ENCODE results near the gene SUCLG2.

DNA sequence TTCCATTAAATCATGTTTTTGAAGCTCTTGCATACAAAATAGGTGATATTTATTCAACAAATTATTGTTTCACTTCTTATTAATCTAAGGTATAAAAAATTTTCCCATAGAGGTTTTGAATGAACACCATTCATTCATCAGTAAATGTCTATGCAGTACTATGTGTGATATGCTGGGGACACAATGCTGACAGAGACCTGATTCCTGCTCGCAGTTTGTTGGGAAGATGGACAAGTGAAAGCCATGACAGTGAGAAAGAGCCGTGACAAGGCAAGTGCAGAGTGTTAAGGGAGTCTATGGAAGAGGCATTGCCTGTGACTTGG, 337.9 kb upstream of the ADAMTS9 start:
- CAGE, long polyA plus RNA = no peak
- RRBS = no CpG with 5 or more reads among the region's 2 CpGs

- CAGE, long polyA plus RNA = no peak
- RRBS = no CpG with 5 or more reads among the region's 7 CpGs
Measured at GRCh38 chr3:65401373-65401945, 637.3 kb downstream of the MAGI1 start.

DNA sequence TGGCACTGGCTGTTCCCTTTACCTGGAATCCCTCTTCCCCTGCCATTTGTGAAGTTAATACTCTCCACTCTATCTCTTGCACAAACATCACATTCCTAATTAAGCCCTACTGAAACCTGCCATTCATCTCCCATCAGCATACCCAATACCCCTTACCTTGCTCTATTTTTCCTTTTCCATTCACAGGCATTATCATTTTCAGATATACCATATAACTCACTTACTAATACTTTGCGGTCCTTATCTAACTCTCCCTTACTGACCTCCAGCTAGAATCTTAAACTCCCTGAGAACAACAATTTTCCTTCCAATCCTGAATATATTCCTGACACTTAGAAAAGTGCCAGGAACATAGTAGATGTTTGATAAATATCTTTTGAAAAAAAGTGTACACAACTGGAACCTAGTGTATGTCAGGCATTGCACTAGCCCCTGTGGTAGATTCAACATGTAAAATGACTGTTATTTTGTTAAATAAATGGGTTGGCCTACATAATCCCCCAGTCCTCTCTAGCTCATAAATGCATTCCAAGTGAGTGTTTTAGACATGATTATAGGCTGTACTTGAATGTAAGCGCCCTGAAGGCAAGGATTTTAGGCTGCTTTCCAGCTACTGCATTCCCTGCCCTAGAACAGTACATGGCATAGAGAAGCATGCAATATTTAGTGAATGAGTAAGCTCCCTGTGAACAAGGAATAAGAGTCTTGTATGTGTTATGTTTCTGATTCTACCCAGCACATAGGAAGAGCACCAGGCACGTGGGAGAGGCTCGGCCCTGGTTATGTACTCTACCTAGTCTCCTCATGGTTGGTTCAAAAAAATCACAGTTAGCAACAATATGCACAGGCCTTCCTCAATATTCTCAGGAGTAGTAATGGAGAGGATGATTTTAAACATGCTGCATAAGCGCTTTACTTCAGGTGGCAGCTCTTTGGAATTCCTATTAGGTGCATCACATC, 456.9 kb downstream of the MAGI1 start:
- CAGE, long polyA plus RNA = no peak
- RRBS = no CpG with 5 or more reads among the region's 5 CpGs

DNA sequence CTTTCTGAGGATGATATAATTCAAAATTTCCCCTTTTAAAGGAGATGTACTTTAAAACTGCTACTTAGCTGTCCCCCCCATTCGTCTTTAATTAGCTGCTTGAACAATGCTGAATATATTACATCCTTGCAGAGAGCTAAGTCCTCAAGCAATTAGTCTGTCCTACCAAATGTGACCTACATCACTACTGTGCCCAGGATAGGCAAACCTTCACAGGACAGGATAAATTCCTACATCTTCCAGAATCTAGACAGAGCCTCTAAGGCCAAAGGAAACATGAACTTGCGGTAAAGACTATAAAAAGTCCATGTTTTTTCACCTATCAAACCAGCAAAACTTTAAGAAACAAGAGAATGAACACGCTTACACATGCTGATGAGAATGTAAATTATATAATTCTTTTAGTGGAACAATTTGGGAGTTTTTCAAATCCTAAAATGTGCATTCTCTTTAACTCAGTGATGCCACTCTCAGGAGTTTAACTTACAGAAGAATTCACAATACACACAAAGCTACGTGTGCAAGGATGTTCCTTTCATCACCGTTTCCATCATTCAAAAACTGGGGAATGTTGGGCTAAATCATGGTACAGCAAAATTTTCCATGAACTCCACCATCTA, 448.1 kb downstream of the MAGI1 start:
- CAGE, long polyA plus RNA = no peak
- RRBS = no CpG with 5 or more reads among the region's 5 CpGs

- CAGE, long polyA plus RNA = no peak
- RRBS = no CpG with 5 or more reads among the region's 5 CpGs
Measured at GRCh38 chr3:65607939-65608315, 430.8 kb downstream of the MAGI1 start.

- CAGE, long polyA plus RNA = no peak
- RRBS = no CpG with 5 or more reads among the region's 8 CpGs
Measured at GRCh38 chr3:65776204-65777234, 262.2 kb downstream of the MAGI1 start.

GRCh38 chr3:65803849-65804485, 234.8 kb downstream of the MAGI1 start:
- CAGE, long polyA plus RNA = no peak
- RRBS = no CpG with 5 or more reads among the region's 3 CpGs

DNA sequence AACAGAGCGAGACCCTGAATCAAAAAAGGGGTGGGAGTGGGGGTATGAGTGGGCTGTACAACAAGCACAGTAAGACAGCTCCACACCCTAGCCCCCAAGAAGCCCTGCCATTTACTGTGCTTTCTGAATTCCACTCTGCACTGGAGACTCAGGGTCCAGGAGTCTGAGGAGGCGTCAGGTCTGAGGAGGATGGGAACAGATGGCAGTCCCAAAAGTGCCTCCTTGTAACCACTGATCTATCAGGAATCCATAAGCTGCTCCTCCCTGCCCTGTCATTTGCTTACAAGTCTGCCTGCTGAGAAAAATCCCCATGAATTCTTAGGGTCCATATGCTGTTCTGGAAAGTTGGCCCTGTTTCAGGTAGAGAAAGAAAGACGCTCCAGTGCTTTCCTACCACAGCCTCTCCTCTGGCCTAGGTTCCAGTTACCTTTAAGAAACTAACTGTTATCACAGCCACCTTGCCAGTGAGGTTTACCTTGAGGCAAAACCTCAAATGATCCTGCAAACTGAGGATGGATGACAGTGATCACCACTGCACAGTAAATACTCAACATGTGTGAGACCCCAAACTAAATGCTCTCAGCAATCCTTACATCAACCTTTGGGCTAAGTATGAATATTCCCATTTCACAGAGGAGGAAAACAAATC, 170.9 kb downstream of the MAGI1 start:
- CAGE, long polyA plus RNA = no peak
- RRBS = no CpG with 5 or more reads among the region's 3 CpGs

DNA sequence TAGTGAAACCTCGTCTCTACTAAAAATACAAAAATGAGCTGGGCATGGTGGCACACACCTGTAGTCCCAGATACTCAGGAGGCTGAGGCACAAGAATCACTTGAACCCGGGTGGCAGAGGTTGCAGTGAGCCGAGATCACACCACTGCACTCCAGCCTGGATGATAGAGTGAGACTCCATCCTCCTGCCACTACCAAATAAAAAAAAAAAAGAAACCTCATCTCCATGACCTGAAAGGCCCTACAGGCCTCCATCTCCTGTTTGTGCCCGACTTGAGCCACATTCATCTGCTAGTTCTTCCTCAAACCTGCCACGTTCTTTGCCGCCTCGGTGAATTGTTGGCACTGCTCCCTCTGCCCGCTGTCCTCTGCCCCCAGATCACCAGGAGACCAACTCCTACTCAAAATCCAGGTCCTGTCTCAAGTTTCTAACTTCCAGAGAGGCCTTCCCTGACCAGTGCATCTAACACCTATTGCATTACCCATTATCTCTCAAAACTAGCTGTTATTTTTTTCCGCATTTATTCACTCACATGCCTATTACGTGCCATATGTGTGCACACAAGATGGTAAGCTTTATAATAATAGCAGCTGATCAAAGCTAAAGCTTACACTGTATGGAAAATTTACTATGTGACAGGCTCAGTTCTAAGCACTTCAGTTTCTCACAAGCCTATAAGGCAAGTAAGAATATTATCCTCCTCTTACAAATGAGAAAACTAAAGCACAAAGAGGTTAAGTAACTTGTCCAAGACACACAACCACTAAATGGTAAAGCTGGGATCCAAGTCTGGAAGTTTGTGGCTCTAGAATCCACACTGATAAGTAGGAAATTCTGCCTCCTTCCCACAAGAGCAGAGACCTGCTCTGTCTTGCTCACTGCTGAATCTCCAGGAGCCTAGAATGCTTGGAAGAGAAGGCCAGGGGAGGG, 60.9 kb downstream of the MAGI1 start:
- CAGE, long polyA plus RNA = no peak
- RRBS = no CpG with 5 or more reads among the region's 10 CpGs

GRCh38 chr3:65996446-65996975, 42.2 kb downstream of the MAGI1 start:
- CAGE, long polyA plus RNA = no peak
- RRBS = 79% methylated on average over 3 of the region's 13 CpGs

DNA sequence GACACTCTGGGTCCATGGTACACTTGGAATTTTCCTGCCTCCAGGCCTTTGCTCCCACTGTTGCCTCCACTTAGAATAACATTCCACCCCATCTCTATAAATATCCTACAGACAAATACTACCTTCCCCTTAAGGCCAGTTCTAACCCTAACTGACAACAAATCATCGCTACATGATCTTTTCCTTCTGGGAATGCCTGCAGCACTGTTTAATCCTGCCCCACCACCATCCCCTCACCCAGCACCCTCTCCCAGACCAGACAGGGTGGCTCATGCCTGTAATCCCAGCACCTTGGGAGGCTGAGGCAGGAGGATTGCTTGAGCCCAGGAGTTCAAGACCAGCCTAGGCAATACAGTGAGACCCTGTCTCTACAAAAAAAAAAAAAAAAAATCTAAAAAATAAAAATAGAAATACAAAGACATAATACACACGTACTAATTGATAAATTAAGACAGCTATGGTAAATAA, 23.9 kb downstream of the MAGI1 start:
- CAGE, long polyA plus RNA = no peak
- RRBS = no CpG with 5 or more reads among the region's 2 CpGs

DNA sequence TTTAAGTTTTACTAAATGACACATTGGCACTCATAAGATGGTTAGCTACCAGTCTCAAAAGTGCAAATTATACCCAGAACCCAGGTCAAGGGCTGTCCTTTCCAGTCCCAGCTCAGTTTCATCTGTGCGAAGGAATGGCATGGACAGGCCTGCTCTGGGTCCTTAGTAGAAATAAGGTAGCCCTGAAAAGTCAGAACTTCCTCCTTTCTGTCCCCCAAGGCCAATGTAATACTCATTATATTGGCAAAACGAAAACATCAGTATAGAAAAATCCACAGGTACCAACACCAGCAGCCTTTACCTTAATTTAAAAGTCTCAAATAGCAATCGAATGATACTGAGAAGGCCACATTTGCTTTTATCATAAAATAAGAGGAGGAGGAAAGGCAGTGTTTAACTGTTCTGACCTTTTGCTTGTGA, 121.7 kb downstream of the LRIG1 start:
- CAGE, long polyA plus RNA = no peak
- RRBS = no CpG with 5 or more reads among the region's 3 CpGs

DNA sequence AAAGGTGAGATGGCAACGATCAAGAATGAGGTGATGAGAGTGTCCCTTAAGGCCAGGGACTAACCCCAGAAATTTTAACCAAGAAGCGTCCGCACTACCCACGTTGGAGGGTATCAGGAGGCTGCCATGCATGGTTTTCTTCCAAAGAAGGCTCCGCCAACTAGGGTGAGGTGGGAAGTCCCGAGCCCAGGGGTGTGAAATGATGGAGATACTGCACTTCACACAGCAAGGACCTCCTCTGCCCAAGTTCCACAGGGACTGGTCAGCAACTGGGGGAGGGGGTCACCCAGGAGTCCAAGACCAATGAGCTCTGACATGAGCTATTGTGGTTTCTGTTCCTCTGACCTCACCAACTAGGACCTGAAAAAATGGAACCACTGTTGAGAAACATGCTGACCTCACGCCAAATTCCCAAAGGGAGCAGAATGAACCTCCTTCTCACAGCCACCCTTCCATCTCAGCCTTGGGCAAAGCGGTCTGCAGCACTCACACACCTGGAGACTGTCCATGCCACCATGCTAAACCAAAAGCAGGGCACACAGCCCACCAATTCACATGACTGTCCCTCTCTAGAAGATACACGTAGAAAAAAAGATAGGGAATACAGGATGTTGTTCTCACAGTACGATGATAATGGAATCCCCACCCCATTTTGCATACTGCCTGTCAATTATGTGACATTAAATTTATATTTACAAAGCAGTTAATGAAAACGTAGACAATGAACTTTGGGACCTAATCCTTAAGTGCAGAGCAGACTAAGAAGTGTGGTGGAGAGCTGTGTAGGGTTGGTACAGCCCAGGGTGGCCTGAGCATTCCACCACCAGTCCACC, 69.3 kb downstream of the LRIG1 start:
- CAGE, long polyA plus RNA = no peak
- RRBS = no CpG with 5 or more reads among the region's 11 CpGs

DNA sequence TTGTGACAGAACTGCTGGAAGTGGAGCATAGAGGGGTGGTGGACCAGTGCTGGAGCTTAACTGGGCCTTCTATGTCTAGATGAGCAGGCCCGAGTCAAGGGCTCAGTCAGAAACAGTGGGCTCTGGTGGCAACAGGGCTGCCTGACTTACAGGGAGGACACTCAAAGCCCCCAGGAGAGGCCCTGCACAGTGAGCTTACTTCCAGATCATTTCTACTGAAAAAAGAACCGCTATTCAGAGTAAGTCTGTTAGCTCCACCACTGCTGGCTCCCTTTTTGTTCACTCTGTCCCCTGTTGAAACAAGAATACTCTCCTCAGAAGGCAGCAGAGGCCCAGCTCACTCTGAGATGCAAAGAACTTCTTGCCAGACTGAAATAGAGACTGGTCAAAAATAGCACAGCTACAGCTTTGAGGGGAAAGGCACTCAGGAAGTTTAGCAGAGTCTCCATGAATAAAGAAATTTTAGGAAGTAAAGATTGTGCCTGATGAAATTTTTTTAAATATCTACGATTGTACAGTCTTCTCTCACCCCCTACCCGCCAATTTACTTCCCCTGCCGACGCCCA, 46.8 kb downstream of the LRIG1 start:
- CAGE, long polyA plus RNA = no peak
- RRBS = no CpG with 5 or more reads among the region's 6 CpGs

- CAGE, long polyA plus RNA = no peak
- RRBS = no CpG with 5 or more reads among the region's 3 CpGs
Measured at GRCh38 chr3:66809656-66810106, 188.4 kb upstream of the KBTBD8 start.

- CAGE, long polyA plus RNA = no peak
- RRBS = no CpG with 5 or more reads among the region's 6 CpGs
Measured at GRCh38 chr3:67391896-67392616, 262.4 kb downstream of the SUCLG2 start.

DNA sequence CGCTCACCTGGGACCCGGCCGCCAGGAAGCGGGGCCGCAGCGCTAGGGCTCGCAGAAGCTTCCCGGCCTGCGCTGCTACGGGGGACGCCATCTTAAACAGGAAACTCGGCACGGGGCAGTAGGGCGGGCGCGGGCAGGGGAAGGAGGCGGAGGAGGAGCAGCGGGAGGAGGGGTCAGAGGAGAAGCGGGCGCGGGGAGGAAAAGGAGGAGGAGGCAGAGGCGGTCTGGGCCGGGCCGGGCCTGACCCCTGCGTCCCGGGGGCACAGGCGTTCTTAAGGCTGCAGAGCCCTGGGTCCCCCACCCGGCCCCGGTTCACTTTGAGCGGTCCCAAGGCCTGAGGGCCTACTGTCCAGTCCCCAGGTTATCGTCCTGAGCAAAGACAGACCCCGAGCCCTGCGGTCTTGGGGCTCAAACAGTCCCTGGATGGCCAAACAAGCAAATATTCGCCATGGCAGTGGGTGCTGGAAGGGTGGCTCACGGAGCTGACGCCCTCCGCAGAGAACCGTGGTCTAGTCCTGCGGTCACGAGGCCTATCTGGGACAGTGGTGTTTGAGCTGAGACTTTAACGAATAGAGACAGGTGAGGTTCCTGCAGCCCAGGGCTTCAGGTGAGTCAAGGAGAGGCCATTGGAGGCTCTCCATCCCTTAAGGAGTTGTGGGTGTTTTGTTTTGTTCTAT, at the start of gene SUCLG2:
TSS of gene SUCLG2 (minus strand) at position 117 of the 677 bp plus-strand sequence.
- CAGE, long polyA plus RNA = start-site peak on the minus strand centred at position 108 of the sequence, 30 bp wide, 457 and 374 reads in 2 replicates
- RRBS = 2% methylated on average over 11 of the region's 41 CpGs

DNA sequence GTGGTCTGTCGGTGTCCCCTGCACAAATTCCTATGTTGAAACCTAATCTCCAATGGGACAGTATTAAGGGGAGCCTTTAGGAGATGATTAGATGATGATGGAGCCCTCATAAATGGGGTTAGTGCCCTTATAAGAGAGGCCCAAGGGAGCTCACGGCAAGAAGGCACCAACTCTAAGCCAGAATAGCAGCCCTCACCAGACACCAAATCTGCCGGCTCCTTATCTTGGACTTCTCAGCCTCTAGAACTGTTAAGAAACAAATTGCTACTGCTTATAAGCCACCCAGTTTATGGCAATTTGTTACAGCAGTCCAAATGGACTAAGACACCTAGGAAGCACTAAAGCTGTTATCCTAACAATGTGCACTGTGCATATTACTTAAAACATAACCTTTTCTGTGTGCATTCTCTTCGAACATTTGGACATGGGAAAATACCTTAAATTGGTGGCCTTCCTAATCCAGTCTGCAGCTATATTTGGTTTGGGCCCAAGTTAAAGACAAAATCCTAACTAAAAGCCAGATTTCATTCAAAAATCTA, 761 bp upstream of the TMF1 start:
- CAGE, long polyA plus RNA = no peak
- RRBS = no CpG with 5 or more reads among the region's 4 CpGs

GRCh38 chr3:69079767-69080172, 395 bp downstream of the UBA3 start:
- CAGE, long polyA plus RNA = no peak
- RRBS = 2% methylated on average over 17 of the region's 23 CpGs

- CAGE, long polyA plus RNA = no peak
- RRBS = no CpG with 5 or more reads among the region's 2 CpGs
Measured at GRCh38 chr3:69081488-69081932, 1.3 kb upstream of the UBA3 start.

All from BJ (cell line).